H7 (cell line): ENCODE measurements around a stretch of chr15.

GRCh38 chr15:60376525-60377274 is 21.1 kb downstream of the ANXA2 start:
- RAMPAGE, long total RNA: no peak

DNA sequence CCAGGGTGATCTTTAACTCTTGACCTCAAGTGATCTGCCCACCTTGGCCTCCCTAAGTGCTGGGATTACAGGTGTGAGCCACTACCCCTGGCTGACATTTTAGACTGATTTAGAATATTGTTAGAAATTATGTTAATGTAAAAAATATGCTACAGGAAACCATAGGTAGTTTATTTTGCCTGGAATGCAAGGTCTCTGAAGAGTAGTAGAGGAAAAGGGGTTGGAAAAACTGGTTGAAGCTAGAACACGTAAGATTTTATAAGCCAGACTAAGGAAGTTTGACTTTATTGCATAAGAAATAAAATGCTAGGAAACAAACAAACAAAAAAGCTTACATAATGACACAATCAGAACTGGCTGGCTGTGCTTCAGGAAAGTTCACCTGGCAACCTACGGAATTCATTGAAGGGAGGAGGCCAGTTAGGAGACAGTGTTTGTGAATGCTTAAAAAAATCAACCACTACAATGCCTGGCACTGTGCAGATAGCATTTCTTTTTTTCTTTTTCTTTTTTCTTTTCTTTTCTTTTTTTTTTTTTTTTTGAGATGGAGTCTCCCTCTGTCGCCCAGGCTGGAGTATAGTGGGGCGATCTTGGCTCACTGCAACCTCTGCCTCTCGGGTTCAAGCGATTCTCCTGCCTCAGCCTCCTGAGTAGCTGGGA is 1.9 kb upstream of the ICE2 start:
- RAMPAGE, long total RNA: no peak

- RAMPAGE, long total RNA: no peak
Measured at GRCh38 chr15:60576035-60576476, 97.1 kb upstream of the ICE2 start.

DNA sequence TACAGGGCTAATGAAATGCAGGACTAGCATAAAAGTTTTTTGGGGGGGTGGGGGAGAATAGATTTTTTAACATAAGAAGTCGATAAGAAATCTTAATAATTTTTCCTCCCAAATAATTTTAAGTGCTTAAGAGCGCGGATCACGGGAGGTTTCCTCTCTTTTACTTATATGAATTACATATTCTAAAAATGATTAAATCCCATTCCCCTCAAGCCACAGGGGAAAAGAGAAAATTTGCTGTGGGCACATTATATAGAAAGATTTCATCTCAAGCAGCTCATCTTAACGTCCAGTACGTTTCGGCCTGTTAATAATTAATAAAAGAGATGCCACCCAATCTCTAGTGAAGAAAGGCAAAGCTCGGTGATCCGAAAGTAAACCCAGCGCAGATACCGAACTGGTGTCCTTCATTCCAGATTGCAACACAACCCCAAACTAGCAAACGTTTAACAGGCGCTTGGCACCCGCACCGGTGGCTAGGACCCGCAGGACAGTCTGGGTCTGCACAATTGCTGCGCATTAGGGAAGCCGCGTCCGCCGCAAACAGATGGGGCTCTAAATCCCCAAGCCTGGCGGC is 111.8 kb upstream of the ICE2 start:
- RAMPAGE, long total RNA: no peak

- RAMPAGE, long total RNA: no peak
Measured at GRCh38 chr15:60591234-60591942, 112.4 kb upstream of the ICE2 start.

DNA sequence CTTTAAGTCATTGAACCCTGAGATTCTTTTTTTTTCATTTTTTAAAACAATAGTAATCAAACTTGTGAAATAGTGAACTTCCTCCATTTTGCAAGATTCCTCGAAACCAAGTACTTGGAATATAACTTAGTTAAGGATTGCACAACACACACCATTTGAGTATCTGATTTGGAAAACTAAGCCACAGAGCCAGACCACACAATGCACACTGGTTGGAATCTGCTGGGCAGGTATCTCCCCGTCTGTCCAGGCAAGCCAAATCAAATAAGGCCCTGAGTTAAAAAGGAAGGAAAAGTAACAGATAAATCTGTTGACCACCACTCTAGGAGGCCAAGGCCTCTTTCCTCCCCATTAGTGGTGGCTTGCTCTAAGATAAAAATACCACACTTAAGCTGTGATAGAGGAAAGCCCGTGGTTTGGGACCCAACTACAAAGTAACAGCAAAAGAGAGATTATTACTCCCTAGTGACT is 177.6 kb upstream of the ICE2 start:
- RAMPAGE, long total RNA: no peak

DNA sequence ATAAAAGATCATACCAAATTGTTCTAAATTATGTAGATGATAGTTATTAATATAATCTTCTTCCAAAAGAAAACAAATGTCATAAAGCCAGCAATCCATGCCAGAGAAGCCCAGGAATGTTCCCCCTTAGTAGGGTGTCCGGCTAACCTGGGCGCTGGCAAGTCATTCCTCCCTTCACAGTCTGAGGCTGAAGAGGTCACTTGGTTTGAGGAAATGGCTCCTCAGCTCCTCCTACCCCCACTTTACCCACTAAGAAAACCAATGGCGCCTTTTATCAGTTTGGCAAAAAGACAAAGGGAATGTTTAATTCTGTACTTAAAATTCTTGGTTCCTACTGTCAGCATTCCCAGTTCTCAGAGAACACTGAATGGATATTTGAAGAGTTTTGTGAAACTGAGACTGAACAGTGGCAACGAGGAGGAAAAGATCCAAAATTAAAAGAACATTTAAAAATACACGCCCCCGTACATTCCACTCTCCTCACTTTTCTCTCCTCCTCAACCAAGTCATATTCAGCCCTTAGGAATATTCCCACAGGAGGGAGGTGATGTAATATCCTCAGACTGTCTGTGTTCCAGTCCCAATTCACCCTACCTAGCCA is 234.2 kb upstream of the ICE2 start:
- RAMPAGE, long total RNA: no peak

DNA sequence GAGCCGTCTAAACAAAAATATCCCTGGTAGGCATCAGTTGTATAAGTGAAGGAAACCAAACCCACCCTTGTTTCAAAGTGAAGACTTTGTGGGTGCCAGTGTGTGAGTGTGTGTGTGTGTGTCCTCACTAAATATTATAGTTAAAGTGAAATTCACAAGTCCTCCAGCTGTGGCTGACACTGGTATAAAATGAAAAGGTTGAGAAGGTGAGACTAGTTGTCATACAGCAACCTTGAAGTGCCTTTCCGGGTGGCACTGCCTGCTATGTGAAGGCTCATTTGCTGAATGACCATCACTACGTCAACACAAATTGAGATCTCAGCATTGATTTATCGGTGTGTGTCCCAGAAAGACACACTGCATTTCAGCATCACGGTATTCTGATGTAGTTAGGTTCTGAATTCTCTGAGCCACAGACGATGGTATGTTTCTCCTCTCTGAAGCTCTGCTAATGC is 366.0 kb upstream of the ICE2 start:
- RAMPAGE, long total RNA: no peak

DNA sequence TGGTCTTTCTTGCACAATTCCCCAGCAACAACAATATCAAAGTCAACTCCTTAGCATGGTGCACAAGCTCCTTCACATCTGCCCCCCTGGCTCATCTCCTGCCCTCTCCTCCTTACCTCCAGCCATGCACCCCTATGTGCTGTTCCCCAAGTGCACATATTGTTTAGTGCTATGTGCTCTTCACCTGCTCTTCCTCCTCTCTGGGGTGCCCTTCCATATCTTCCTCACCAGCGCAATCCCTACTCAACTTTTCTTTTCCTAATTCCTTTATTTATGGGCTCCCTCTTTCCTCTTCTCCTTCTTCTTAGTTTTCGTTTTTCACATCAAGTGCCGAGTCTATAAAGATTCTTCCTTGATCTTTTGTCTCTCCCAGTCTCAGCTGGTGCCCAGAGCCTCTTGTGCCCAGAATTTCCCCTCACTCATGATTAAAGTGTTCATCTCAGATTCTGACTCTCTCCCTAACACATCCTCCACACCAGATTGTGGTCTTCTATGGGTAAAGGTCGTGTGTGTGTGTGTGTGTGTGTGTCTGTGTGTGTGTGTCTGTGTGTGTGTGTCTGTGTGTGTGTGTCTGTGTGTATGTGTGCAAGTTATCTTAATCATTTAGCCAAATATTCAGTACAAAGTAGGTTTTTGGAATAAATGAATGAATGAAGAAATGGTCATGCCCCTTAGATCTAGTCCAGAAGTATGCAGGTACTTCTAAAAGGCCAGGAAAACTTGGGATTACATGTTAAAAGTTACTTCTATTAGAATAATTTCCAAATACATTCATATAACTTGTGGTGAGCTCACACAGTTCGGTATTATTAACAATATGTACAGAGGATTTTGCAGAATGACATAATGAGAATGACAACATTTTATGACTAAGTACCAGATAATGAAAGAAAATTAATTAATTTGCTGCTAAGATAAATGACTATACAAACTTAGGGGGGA is 356.1 kb downstream of the RORA start:
- RAMPAGE, long total RNA: no peak

GRCh38 chr15:61169234-61170094 is 59.6 kb downstream of the RORA start:
- RAMPAGE, long total RNA: no peak

- RAMPAGE, long total RNA: no peak
Measured at GRCh38 chr15:61389438-61389722, 160.3 kb upstream of the RORA start.

DNA sequence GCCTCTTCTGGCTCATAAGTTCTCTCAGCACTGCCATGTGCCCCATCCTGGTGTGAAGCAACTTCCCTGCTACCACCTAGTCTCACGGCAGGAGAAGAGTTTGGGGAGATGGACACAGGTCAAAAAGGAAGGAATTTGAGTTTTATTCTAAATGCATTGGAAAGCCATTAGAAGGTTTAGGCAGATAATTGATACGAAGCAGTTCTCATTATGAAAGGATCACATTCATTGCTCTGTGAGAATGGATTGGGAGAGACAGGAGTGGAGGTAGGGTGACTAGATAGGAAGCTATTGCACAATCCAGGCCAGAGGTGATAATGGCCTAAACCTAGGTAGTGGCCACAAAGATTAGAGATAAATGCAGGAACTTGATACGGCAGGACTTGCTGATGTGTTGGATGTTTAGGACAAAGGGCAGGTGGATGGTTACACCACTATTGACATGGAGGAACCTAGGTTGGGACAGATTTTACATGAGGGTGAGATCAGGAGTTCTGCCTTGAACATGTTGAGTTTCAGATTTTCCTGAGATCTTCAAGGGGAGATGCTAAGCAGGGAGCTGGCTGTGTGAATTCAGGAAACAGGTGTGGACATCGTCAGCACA is 173.1 kb upstream of the RORA start:
- RAMPAGE, long total RNA: no peak

GRCh38 chr15:61501755-61502343 is 272.7 kb upstream of the RORA start:
- RAMPAGE, long total RNA: no peak

GRCh38 chr15:61510197-61510656 is 281.1 kb upstream of the RORA start:
- RAMPAGE, long total RNA: no peak

GRCh38 chr15:62067101-62067490 is 319 bp downstream of the C2CD4A start:
- RAMPAGE, long total RNA: no peak

DNA sequence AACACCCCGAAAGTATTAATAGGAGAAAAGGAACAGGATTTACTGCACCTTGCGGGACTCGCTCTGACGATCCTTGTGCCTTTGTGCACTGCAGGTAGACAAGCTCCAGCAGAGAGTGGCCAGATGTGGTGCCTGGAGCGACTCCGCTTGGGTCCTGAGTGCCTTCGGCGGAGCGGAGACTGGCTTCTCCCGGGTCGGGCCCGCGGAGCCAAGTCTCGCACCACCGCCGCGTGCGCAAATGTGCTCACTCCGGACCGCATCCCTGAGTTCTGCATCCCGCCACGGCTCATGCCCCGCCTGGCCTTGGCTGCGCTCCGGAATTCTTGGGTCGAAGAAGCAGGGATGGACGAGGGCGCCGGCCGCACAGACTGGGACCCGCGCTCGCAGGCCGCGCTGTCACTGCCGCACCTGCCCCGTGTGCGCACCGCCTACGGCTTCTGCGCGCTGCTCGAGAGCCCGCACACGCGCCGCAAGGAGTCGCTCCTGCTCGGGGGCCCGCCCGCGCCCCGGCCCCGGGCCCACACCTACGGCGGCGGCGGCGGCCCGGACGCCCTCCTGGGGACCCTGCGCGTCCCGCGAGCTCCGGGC is 808 bp downstream of the C2CD4A start:
- RAMPAGE, long total RNA: no peak

- RAMPAGE, long total RNA: no peak
Measured at GRCh38 chr15:62115919-62116389, 49.1 kb downstream of the C2CD4B start.

DNA sequence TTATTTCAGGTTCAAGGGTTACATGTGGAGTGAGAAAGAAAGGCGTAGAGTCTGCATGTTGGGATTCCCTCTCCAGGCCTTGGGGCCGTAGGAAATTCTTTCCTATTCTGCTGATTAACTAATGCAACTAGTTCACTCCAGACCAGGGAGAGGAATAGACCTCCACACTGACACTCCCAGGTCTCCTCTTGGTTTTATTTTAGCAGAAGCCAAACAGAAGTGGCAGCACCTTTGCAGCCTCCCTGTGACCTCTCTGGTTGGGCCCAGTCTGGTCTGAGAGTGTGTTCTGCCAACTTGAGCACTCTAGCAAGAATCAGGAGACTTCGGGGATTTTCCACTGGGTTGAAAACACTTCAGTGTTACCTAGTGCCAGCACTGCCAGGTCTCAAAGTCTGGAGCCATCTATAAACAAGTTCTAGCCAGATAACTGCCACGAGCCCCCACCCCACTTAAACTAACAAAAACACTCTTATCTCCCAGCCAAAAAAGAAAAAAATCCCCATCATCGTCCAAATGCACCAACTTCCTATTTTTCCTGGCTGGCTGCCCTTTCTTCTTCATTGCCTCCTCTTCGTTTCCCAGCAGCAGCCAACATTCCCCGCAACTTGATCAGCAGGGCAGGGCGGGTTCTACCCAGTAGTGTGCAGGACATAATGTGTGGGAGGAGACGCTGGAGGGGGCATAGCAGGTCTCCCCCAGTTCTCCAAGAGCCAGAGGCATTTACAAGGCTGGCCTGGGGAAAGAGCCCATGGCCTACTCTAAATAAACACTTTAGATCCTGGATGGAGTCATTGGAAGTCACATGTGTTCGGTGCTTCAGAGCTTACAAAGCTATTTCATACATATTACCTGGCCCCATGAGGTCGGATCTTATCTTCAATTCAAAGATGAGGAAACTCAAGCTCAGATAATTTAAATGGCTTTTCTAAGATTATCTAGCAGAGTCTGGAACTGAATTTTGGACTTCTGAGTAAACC is 29.5 kb downstream of the C2CD4B start:
- RAMPAGE, long total RNA: no peak

DNA sequence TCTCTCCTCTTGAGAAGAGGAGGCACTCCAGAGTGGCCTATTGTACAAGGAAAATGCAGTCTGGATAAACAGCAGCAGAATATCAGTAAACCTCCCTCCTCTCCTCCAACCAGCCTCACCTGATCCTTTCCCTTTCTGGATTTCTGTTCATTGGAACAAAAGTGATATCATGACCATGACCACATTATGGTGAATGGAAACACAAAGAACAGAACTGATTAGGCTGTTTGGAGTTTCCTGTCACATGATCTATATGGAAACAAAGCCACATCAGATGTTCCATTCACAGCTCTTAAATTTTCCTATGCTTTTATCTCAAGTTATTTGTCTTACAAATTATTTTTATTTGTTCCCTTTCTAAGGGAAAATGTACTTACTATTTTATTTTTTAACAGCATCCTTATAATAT is 14.6 kb downstream of the C2CD4B start:
- RAMPAGE, long total RNA: no peak

DNA sequence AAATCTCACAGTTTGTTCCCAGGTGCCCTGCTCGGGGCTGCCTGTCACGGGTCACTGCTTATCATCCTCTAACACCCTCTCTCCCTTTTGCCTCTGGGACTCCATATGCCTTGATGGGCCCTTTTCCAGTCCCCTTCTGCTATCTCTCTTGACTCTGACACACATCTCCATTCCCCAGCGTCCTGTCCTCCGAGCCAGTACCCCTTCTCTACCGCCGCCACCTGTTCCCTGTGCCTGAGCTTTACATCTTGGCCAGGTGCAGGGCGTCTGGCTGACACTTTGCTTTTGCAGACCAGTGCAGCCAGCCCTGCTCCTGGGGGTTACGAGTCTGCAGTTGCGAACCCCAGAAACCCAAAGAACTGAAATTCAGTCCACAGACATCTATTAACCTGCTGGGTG is 65.3 kb downstream of the TLN2 start:
- RAMPAGE, long total RNA: no peak